Cardiac septum (tissue), 1 donor: ENCODE results near the genes DDTL, GGT5 and LRRC75B.

GRCh38 chr22:23895343-23895977 is 1.3 kb downstream of the MIF start:
- PRO-cap: no peak

- PRO-cap: no peak
These were observed at the start of gene DDTL for GRCh38 chr22:23966727-23967136. Gene DDTL (plus strand): TSS chr22:23966888.

DNA sequence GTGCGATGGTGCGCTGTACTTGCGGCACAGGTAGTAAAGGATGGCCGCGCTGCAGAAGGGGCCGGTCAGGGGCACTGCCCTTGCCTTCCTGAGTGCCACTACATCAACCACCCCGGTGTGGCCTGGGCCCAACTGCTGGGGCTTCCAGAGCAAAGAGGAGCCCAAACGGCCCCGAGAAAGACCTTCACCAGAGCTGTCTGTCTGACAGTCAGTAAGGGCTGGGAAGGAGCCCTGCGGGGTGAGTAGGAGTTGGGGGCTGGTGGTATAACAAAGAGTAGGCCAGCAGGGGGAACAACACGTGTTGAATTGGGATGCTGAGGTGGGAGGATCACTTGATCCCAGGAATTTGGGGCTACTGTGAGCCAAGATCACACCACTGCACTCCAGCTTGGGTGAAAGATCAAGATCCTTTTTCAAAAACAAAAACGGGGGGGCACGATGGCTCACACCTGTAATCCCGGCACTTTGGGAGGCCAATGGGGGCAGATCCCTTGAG is 3.9 kb downstream of the GSTT4 start:
- PRO-cap: no peak

DNA sequence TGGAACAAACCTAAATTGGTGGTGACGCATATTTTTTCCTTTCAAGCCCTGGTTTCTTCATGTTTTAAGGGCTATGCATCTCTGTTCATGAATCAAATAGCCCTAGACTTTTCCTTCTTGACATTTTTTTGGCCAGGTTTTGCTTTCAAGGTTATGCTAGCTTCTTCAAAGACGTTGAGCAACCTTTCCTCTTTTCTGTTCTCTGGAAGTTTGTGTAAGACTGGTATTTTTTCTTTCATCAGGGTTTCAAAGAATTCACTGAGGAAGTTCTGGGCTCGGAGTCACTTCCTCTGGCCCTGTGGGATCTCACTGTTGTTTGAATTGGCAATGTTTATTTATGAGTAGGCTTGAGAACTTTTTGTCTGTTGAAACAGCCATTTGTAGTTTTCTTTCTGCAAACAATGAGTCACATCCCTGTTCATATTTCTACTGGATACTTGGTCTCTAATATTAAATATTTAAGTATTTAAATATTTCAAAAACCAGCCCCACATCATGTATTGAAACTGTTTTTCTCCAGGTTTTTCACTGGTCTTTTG is 26.7 kb downstream of the SUSD2 start:
- PRO-cap: no peak

DNA sequence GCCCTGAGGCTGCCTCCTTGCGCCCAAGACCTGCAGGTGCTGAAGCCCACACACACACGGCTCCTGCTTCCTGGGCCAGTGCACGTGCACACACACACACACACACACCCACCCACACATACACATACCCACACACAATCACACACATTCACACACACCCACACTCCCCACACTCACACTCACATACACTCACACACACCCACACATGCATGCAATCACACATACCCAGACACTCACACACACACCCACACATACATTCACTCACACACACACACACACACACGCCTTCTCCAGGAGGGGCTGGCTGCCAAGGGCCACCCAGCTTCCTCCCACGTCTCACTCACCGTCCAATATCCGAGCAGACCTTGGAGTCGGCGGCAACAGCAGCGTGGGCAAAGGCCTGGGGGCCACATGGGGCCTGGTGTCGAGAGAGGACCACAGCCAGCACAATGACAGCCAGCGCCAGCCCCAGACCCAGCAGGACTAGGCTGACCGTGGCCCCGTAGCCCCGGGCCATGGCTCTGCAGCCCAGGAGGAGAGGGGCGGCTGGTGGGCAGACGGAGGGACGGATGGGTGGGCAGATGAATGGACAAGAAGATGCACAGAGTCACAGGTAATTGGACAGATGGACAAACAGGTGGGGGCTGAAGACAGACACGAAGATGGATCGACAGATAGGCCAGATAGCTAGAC is 527 bp downstream of the GGT5 start:
- PRO-cap: unidirectional peak, plus-strand start at position 380 of the sequence

- PRO-cap: no peak
These were observed at the start of gene GGT5 for GRCh38 chr22:24244902-24245417. Gene GGT5 (minus strand): TSS chr22:24245082.

- PRO-cap: no peak
These were observed 51.9 kb downstream of the SPECC1L start for GRCh38 chr22:24322345-24323046.

DNA sequence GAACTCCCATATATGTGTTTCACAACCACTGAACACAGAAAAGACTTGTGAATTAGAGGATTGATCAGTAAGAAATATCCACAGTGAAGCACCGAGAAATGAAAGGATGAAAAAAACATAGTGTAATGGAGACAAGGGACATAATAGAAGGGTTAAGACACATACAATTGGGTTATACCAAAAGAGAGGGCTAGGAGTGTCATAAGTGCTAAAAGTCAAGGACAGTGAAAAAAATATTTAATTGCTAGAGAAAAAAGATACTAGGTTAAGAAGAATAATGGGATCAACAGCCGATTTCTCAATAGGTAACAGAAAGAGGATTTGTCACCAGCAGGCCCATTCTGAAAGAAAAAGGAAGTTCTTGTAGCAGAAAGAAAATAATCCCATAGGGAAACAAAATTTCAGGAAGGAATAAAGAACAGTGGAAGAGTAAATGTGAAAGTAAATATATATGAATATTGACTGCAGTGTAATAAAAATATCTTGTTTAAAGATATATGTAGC is 43.4 kb upstream of the ADORA2A start:
- PRO-cap: no peak

DNA sequence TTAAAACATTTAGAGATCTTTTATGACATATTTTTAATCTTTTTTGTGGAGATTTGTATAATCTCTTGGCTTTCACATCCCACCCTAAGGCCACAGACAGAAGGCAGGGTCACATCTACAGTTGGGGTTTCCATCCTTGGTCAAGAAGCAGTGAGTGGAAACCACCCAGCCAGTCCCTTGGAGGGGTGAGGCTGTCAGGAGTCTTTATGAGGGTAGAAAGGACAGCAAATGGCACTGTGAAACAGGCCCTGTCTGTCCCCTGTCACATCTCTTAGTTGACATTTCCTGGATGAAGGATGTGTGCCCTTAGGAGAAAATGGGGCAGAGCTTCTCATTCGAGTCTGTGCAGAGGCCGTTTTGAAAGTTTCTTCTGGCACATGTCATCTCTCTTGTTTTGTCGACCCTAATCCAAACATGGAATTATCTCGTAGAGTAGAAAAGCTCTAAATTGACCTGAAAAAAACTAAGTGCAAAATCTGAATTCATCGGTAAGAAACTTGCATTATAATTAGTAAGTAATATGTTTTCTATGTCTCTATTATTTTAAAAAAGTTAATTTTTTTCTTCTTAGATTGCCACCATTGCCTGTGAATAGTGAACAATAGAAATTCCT is 24.4 kb upstream of the ADORA2A start:
- PRO-cap: no peak

DNA sequence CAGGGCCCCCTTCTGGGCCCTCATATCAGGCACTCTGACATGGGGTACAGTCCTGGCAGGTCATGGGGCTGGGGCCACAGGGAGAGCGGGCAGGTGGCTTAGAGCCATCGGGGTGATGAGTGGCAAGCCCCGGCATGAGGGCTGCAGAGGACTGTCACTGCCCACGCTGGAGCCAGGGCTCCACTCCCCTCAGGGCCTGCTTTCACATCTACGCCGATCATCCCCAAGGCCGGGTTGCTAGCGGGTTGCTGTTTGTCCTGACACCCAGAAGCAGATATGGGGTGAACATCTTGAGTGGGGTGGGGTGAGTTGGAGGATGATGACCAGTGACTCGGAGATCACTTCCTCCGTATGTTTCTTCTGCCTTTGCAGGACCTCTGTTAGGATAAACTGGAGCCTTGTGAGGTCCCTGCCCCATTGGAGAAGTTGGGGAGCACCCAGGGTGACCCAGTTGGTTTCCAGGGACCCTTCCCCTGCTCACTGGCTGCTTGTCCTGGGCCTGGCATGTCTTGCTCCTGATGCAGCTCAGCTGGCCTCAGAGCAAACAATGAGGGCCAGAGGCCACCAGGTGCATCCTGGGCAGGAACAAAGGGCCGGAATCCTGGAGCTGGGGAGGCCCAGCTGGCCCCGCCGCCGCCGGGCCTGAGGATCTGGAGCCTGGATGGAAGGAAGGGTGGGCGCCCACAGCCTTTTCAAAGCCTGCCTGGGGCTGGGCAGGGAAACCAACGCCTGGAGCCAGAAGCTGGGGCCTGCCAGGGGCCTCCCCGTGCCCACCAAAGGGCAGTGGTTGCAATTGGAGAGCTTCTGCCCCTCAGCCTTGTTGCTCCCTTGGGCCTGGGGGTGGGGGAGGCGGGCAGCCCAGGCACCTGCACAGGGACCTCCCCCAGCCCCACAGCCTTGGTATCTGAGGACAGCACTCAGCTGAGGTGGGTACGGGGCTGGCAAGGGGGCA is 7.5 kb upstream of the ADORA2A start:
- PRO-cap: no peak

GRCh38 chr22:24422229-24422667 is 5.2 kb upstream of the ADORA2A start:
- PRO-cap: unidirectional peak, plus-strand start at chr22:24422468

DNA sequence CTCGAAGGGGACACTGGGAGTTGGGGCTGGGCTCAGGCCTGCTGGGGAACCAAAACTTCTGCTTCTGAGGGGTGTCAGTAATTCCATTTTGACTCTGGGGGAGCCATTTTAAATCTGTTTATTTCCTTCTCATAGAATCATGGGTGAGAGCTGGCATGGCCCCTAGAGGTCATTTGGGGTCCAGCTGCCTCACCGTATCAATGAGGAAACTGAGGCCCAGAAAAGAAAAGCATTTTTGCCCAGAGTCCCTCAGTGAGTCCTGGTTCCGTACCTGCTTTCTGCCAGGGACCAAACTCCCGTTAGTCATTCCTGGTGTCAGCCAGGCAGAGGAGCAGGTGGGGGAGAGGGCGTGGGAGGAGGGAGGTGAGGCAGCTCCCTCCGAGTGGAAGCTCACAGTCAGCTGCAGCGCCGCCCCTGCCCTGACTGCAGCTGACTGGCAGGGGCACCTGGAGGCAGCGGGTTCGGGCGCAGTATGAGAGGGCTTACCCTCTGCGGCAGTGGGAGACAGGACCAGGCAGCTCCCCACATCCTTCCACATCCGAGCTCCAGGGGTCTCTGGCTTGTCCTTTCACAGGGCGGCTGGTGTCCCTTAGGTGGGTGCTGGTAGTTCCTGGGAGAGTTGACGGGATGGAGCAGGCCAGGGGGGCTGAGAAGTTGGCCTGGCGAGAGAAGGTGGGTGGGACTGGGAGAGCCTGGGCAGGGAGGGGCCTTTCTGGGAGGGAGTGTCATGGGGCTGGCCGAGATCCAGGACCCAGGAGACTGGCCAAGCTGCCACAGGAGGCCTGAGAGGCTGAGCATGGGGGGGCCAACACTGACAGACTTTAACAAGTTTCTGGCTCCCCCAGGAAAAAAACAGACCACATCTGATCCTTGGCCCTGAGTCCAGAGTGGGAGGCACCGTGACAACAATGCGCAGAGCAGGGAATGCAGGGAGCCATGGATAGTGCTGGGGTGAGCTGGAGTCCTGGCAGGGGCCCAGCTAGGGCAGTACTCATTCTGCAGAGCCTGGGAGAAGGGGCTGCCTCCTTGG is 4.7 kb downstream of the ADORA2A start:
- PRO-cap: no peak

- PRO-cap: no peak
These were observed 7.7 kb downstream of the ADORA2A start for GRCh38 chr22:24435023-24435552.

DNA sequence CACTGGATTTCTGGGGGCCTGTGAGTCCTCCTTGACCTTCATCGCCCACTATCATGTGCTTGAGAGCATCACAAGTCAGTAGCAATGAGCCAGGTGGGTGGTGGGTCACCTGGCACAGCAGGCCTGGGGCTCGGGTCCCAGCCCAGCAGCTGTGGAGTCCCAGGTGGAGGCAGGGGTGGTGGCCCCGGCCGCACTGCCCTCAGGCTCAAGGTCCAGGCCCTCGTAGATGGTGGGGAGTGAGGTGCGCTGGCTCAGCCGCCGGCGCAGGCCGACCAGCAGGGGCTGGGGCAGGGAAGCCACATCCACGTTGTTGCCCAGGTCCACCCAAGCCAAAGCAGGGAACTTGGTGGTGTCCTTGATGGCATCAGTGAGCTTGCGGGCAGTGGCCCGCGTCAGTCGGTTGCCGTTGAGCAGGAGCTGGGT is 7.1 kb downstream of the LRRC75B start:
- PRO-cap: no peak

DNA sequence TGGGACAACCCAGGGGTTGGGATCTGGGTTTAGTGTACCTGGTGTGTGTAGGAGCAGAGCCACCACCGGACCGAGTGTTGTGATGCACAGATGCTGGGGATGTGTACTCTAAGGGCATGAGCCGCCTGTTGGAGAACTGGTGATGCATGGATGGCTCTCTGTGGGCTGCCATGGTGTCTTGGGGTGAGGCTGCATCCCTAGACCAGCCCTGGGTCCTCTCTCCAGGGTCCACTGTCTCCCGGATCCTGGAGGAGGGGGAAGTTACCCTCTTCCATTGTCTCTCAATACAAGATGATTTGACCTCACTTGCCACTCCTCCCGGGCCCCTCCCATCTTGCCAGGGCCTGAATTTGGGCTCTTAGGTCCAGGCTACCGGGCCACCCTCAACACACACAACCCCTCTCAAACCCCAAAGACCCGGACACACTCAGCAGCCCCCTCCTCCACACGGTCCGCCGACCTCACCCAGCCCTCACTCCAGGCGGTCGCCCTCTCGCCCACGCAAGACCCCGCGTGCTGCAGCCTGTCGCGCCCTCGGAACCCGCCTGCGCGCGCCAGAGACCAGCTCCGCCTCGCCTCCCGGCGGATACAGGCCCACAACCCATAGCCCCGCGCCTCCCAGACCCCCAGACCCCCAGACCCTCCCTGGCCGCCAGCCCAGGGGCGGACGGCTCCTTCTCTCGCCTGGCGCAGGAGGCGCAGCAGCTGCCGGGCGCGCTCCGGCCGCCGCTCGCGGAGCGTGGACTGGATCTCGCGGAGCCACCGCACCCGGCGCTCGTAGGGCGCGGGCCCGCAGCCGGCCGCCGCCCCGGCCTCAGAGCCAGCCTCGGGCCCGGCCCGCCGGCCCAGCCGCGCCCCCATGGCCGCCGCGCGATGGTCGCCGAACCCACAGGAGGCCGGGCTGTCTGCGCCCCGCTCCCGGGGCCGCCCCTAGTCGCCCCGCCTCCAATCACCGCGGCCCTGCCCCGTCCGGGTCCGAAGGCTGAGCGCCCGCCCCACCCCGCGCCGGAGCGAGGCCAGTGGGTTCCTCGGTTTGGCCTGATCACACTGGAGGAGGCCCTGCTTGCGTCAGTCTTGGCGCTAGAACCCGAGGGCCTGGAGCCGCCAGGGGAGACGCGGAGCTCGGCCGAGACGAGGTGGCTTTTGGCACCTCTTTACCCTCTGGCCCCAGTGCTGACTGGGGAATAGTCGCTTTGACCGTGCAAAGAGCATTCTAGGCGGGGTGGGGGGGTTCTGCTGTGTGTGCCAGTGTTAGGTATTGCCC is at the start of gene LRRC75B:
LRRC75B (minus strand) TSS at position 895 of the 1,264 bp plus-strand sequence.
- PRO-cap: bidirectional peak, plus-strand start at position 1,071 of the sequence, minus-strand start at position 879 of the sequence

DNA sequence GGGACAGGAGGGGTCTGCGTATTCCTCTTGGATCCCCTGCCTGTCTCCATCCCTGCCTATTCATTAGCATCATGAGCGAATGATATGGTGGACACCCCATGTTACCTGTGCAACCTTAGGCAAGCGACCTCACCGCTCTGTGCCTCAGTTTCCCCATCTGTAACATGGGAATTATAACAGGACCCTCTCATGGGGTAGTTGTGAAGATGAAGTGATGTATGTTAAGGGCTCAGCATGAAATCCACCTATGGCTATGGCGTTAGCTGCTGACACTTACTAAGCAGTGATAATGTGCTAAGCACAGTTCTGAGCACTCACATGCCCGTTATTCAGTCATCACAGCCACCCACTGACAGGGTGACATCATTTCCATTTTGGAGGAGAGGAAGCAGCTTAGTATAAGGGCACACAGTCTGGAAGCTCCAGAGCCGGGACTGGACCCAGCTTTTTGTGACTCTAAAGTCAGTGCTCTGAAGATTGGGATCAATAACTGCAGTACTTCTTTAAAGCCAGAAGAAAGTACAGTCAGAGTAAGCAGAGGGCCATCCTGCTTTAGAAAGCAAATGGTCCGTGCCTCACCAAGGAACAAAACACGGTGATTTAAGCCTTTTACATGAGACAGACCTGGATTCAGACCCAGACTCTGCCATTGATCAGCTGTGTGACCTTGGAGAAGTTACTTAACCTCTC is 61.3 kb downstream of the SGSM1 start:
- PRO-cap: bidirectional peak, plus-strand start at position 407 of the sequence, minus-strand start at position 248 of the sequence

GRCh38 chr22:24950184-24950615 is 2.3 kb upstream of the KIAA1671 start:
- PRO-cap: no peak

DNA sequence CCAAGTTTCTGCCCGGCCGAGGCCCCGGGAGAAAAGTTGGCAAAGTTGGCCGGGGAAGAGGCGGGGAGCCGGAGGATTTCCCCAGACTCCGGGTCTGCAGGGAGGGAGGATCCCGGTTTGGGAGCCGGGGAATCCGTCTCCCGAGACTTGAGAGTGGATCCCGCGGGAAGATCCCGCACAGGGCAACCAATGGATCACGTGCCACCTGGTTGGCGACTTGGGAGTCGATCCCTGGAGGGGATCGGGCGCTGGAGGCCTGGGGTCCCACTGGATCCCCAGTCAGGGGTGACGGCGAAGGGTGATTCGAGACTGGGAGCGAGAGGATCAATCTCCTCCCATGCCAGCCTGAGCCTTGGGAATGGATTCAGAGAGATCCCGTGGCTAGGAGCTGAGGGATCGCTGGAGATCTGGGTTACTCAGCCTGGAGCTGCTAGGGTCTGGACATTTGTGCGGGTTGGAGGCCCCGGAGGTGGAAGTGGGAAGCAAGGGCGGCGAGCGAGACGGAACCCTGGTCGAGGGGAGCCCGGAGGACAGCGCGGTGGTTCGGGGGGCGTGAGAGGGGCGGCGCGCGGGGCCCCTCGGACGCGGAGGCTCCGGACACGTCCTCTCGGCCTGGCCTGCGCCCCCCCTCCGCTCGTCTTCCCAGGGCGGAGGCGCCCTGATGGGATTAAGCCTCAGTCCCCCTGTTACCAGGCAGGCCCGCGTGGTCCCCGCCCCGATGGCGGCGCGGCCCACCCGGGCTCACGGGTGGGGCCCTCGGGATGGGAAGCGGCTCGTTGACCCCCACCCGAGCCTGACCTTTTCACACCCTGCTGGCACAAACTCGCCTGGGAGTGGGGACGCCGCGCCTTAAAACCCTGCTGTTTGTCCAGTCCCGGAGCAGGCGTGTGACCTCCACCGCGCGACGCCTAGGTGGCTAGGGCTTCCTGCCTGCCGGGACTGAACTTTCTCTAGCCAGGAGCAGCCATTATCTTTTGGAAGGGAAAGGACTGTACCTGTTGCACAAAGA is 659 bp downstream of the KIAA1671 start:
- PRO-cap: unidirectional peak, plus-strand start at position 444 of the sequence; bidirectional peak, plus-strand start at position 879 of the sequence, minus-strand start at position 642 of the sequence

DNA sequence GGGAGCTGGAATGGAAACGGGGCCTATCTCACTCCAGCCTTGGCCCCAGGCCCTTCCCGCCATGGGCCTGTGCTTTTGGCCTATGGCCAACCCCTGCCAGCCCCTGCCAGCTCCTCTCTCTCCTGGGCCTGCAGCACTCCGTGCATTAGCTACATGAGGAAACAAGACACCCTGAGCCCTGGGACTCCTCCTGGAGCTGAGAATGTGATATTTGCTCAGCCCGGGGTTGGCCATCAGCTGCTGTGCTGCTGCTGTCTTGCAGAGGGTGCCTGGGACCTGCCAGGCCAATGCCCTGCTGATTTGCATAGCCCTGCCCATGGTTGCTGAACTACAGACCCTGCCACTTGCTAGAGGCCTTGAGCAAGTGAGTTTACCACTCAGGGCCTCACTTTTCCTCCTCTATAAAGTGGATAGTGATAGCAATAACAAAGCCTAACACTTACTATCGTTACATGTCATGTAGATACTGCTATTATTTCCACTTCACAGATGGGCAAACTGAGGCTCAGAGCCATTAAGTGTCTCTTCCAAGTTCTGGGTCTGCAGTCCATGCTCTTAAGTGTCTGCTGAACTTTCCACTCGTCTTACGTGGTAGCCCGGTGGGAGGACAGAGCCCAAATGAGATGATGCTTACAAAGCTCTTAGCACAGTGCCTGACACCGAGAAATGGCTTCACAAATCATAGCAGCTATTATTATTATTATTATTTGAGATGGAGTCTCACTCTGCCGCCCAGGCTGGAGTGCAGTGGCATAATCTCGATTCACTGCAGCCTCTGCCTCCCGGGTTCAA is 99.7 kb downstream of the KIAA1671 start:
- PRO-cap: no peak

- PRO-cap: no peak
These were observed 102.4 kb downstream of the KIAA1671 start for GRCh38 chr22:25054657-25055646.